Ileum (tissue), 1 donor: ENCODE measurements around the genes SYCP2, CDH26 and SS18L1.

DNA sequence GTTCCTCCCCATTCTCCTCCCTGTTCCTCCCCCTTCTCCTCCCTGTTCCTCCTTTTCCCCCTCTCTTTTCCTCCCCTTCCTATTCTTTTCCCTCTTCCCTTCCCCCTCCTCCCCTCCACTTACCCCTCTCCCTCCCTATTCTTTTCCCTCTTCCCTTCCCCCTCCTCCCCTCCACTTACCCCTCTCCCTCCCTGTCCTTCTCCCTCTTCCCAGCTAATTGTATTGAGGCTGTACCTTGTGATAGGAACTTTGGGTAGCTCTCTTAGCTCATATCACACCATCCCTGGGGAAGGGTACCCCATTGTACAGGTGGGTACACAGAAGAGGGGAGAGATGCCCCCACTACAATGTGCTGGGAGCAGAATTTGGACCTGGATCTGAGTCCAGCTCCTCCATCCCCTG, 70.7 kb downstream of the PHACTR3 start:
- PRO-cap, result no peak

- PRO-cap, result no peak
Measured at GRCh38 chr20:59723267-59723630, 118.9 kb downstream of the PHACTR3 start.

GRCh38 chr20:59826202-59826501, 107.3 kb downstream of the SYCP2 start:
- PRO-cap, result bidirectional peak, plus-strand start at chr20:59826633, minus-strand start at chr20:59826339

DNA sequence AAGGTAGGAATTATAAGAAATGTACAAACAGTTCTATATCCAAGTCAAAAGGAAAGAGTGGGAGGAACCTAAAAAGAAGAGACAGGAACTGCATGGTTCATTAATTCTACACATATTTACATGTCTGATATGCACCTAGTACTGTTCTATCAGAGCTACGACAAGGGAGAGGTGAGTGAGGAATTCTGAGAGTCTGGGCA, 41.9 kb downstream of the SYCP2 start:
- PRO-cap, result no peak

- PRO-cap, result unidirectional peak, minus-strand start at chr20:59934148
Measured at GRCh38 chr20:59933185-59934387, at the start of gene SYCP2. SYCP2 (minus strand) TSS chr20:59933637.

- PRO-cap, result no peak
Measured at GRCh38 chr20:59958055-59959189, at the start of gene CDH26. CDH26 (plus strand) TSS chr20:59958423.

GRCh38 chr20:60055524-60056185, 97.4 kb downstream of the CDH26 start:
- PRO-cap, result no peak

GRCh38 chr20:61208740-61209067, 43.4 kb upstream of the CDH4 start:
- PRO-cap, result no peak

DNA sequence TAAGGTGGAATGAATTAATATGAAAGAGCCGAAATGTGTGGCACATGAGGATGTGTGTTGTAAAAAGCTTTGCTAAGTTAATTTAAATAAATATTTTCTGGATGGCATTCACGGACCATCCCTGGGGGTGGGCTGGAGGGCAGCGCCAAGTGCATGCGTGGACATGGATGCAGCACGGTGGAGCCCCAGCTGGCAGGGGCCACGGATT, 279.4 kb downstream of the CDH4 start:
- PRO-cap, result no peak

GRCh38 chr20:62000125-62000282, 65.7 kb downstream of the TAF4 start:
- PRO-cap, result no peak

GRCh38 chr20:62064712-62065477, 786 bp downstream of the TAF4 start:
- PRO-cap, result no peak

- PRO-cap, result no peak
Measured at GRCh38 chr20:62097003-62097353, 25.3 kb upstream of the LSM14B start.

GRCh38 chr20:62143672-62143997, at the start of gene SS18L1:
SS18L1 (plus strand) TSS chr20:62143769.
- PRO-cap, result bidirectional peak, plus-strand start at chr20:62143786, minus-strand start at chr20:62143343

DNA sequence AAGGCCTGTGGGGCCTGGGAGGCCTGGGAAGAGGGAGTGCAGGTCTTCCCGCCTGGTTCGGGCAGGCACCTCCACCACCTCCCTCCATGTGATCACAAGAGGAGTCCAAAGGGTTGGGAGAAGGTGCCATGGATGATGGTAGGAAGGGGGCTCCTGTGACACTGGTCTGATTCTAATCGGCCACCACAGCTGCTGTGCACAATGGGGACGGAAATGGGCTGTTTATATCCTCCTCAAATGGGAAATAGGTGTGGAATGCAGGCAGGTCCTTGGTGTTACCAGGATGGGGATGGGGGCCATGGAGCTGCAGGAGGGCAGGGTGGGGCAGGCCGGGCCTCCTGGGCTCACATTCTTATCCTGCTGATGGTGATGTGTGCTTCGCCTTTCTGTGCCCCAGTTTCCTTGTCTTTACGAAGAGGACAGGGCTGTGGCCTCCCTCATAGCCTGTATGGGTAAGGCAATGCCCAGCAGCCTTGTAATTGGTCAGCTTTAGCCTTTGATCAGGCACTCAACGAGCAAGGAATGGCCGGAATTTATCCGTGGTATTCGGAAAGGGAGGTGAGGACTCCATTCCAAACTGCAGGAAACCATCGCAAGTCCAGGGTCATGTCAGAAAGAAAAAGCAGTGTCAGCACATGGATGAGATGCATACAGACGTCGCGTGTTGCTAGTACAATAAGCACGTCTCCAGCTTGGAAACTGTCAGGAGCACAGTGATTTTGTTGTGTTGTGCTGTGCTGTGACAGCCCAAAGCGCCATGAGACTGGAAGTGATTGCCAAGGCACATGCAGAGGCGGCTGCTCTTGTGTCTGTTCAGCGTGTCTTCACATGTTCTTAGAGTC, 5.9 kb downstream of the SS18L1 start:
- PRO-cap, result no peak

- PRO-cap, result no peak
Measured at GRCh38 chr20:62159814-62160318, 16.3 kb downstream of the SS18L1 start.

DNA sequence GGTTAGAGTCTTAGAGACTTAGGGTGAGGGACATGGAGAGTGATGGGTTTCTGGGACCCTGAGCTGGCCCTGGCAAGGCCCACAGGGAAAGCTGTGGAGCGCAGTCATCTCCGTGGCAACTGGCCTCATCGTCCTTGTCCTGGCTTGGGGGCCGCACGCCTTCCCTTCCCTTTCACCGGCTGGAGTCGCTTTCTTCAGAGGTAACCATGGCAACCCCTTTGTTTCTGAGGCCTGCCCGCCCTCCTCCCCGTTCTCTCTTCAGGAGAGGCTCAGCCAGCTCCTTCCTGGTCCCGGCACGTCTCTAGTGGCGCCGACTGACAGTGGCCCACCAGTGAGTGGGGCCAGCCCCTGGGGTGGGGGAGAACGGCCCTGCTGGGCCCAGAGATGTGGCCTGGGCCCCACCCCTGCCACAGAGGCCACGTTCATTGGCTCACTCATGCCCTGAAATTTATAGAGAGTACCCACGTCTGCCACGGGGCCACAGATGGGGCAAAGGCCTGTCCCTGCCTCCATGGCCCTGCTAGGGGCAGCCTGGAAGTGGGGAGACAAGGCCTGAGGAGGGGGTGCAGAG, 1.6 kb upstream of the OSBPL2 start:
- PRO-cap, result no peak

DNA sequence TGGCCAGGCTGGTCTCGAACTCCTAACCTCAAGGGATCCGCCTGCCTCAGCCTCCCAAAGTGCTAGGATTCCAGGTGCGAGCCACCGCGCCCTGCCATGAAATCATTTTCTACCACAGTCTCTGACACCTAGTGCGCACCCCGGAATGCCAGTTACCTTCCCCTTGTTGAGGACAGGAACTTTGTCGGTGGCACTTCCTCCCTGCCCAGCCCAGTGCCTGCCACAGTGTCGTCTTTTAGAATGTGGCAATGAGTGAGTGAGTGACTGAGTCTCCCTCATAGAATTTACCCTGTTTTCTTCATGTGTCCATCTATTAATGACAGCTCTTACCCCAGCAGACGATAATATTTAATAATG, 1.7 kb downstream of the OSBPL2 start:
- PRO-cap, result no peak

DNA sequence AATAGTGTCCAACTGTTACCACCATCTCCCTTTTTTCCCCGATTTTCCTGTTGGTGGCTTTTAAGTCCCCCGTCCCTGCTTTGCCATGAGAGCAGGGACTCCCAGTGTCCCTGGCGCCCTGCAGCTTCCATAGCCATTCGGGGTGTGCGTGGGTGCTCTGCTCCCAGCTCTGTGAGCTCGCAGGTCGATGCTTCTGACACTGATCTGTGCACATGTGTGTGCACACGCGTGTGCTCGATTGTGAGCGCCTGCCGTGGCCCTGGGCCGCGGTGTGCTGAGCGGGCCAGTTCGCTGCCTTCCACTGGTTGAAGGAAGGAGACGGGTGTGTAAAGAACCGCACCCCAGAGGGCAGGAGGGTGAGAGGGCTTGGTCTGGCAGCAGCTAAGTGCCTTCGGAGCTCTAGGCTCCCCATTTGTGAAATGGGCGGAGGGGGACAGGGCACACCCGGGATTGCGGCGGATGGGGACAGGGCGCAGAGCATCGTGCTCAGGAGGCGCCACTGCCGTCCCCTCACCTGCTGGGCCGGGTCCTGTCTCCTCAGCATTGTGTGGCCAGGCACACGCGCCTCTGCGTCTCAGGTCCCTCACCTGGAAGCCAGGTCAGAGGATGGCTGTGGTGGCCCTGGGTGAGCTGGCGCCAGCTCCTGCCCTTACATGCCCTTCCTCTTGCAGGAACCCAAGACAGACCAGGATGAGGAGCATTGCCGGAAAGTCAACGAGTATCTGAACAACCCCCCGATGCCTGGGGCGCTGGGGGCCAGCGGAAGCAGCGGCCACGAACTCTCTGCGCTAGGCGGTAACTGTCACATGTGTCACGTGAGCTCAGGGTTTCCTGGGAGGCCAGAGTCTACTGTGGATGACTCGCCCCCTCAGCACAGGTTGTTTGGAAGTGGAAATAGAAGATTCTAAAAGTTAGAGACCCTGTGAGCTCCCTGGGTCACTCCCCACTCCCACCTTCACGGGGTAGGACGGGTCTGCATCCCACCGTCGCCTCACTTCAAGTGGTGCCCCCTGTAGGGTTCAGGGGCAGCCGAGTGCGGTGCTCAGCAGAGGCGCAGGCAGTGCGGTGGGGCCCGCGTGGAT, 3.1 kb downstream of the ADRM1 start:
- PRO-cap, result no peak

DNA sequence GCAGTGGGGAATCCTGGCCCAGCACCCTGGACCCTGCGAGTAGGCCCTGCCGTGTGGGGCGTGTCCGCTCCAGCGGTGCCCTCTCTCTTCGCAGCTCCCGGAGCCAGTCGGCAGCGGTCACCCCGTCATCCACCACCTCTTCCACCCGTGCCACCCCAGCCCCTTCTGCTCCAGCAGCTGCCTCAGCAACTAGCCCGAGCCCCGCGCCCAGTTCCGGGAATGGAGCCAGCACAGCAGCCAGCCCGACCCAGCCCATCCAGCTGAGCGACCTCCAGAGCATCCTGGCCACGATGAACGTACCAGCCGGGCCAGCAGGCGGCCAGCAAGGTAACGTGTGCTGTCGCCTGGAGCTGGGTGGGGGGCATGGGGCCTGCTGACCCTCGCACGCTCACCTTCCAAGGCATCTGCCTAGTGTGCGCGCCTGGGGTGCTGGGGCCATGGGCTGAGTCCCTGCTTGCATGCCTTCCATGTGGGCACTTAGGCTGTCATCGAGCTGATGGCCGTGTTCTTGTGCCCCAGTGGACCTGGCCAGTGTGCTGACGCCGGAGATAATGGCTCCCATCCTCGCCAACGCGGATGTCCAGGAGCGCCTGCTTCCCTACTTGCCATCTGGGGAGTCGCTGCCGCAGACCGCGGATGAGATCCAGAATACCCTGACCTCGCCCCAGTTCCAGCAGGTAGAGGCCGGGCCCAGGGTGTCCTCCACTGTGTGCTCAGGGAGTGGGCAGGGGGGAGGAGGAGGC, 4.9 kb downstream of the ADRM1 start:
- PRO-cap, result no peak

- PRO-cap, result no peak
Measured at GRCh38 chr20:62360685-62361695, 6.1 kb downstream of the LAMA5 start.